Mammary microvascular endothelial cell (primary cell): ENCODE measurements around a stretch of chr7.

DNA sequence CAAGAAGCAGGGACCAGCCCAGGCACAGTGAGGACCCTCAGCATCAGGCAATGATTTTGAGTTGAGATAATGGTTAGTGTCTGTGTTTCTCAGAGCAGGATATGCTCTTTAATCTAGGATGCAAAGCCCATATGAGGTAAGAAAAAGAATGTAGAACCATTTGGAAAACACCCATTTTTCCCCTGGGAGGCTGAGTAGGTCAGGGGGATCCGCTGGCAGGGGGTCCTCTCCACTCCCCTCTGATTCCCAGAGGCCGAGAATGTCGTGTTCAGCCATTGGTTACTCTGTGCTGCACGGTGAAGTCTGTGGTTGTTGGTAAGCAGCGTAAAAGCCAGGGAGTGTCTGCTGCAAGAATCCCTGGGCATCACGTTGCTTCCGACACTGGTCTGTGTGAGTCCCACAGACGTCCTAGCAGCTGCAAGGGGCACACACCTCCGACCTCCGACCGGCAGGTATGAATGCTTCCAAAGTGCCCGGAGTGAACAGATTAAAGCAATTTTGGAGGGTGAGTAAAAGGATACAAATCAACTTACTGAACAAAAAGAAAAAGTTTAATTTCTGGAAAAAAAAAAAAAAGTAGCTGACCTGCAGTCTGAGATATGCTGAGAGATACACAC, 132.0 kb downstream of the DPP6 start:
- RAMPAGE, long total RNA, result no peak

- RAMPAGE, long total RNA, result no peak
Observed at GRCh38 chr7:154960055-154960261, 43.0 kb downstream of the PAXIP1 start.

- RAMPAGE, long total RNA, result no peak
Observed at GRCh38 chr7:155166565-155167134, 96.5 kb downstream of the HTR5A start.

GRCh38 chr7:155298107-155298687, 519 bp downstream of the INSIG1 start:
- RAMPAGE, long total RNA, result no peak

DNA sequence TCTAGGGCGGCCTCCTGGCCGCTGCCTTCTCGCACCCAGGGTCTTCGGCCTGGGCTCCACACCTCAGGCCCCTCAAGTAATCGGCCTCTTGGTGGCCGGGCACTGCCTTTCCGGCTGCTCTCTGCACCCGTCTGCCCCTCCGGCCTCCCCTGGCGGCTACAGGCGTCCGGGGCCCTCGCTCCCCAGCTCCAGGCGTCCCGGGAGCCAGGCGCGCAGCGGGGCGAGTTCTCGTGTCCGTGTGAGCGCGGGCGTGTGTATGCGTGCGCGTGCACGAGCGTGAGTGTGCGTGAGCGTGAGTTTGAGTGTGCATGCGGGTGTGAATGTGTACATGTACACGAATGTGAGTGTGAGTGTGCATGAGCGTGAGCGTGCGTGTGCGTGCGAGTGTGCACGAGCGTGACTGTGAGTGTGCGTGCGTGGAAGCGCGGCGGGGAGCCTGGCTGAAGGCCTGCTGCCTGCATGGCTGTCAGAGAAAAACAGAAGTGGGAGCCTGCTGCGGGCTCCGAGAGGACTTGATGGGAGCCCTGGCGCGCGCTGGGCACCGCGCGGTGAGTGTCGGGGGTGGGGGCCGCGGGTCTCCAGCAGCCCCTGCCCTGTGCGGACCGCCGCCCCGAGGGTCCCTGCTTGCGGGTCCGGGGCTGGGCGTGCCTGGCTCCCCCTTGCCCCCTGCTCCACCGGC, 76.0 kb upstream of the EN2 start:
- RAMPAGE, long total RNA, result no peak

GRCh38 chr7:155467532-155468243, 9.8 kb downstream of the EN2 start:
- RAMPAGE, long total RNA, result no peak

DNA sequence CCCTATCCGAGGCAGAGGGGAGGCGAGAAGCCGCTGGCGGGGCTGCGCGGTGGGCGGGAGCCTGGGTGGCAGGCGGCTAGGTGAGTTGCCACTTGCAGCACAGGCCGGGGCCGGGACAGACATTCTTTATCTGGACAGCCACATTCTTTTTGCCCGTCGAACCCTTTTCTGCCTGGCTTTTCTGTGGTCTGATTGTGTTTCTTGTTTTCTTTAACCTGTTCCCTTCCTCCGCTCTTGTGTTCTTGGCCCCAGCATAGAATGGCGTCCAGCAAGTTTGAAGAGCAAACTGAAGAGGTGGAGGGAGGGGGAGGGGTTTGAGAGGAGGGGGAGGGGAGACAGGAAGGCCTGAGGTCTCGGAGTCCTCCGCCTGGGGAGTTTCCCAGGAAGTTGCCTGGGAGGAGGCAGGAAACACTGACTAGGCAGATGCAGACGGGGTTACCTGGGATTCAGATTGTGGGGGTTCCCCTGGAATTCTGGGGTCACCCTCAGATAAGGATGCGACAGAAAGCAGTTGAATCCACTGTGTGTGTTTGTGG, 5.1 kb downstream of the SHH start:
- RAMPAGE, long total RNA, result no peak

GRCh38 chr7:155810040-155810836, 2.0 kb downstream of the SHH start:
- RAMPAGE, long total RNA, result no peak

- RAMPAGE, long total RNA, result no peak
Observed at GRCh38 chr7:155843941-155844732, 31.9 kb upstream of the SHH start.

DNA sequence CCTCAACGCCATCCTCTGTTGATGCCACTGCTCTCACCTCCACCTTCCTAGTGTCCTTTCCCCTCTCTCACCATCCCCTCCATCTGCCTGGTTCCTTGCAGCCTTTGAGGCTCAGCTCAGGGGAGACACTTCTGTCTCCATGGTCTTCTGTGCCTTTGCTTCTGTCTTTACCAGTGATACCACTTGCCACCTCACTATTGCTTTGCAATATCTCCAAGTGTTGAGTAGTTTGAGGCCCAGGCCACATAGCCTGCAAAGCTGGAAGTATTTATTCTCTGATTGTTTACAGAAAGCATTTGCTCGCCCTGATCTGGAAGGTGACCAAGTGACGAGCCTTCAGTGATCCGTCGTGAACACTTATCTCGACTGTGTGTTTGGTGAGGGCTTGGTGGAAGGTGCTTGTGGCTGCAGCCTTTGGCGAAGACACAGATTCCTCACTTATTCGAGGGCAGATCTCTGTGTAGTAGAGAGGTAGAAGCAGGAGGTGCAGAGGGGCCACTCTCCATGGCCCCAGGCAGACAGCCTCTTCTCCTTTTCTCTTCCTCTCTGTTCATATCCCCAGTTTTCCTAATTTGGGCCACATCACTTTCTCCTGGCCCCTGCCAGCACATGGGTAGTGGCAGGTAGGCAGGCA, 105.0 kb upstream of the SHH start:
- RAMPAGE, long total RNA, result no peak

GRCh38 chr7:156368052-156368499, 272.5 kb upstream of the RNF32 start:
- RAMPAGE, long total RNA, result no peak

GRCh38 chr7:156556001-156556535, 84.5 kb upstream of the RNF32 start:
- RAMPAGE, long total RNA, result no peak

DNA sequence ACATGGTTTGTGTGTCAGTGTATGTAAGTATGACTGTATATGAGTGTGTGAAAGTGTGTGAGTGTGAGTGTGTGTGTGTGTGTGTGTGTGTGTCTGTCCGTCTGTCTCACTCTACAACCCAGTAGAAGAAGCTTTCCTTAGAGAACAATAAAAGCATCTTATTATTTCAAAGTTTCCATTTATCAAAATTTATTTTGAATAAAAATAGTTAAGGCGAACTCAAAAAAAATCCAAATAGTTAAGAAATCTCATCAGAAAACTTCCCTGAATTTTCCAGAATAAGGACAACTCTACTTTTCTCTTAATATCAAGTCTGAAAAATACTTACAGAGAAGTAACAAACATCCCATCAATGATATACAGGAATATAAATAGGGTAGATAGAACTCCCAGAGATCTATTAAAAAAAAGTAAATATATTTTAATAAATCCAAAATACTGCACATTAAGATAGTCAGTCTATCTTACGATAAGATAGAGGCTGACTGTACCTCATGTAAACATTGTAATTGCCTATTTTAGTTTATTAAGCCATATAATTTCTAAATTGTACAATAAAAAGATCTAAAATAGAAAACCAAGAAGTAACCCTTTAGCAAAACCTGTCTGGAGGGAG, 122.3 kb downstream of the RNF32 start:
- RAMPAGE, long total RNA, result no peak

GRCh38 chr7:157040757-157041412, 30.4 kb upstream of the MNX1 start:
- RAMPAGE, long total RNA, result no peak

DNA sequence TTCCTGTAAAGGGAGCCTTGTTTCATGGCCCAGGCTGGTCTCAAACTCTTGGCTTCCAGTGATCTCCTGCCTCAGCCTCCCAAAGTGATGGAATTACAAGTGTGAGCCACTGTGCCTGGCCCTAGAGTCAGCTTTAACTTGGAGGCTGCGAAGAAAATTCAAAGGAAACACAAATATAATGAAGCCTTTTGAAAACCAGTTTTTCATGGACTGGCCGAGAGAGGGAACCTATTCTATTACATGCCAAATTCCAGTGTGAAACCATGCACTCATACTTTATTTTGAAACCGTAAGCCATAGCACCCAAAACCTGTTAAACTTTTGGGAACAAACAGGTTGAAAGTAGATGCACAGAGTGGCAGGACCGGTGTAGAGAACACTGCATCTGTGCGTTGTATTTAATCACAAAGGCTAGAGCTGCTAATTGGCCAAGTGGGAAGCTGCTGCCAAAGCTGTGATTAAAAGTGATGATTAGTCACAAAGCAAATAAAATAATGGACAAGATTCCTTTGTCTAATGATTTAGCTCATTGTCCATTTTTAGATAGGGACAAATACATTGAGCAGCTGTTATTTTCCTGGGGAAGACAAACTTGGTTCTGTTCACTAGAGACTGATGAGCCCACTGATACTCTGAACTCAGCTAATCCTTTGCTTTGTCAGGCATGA, 19.5 kb downstream of the UBE3C start:
- RAMPAGE, long total RNA, result no peak

DNA sequence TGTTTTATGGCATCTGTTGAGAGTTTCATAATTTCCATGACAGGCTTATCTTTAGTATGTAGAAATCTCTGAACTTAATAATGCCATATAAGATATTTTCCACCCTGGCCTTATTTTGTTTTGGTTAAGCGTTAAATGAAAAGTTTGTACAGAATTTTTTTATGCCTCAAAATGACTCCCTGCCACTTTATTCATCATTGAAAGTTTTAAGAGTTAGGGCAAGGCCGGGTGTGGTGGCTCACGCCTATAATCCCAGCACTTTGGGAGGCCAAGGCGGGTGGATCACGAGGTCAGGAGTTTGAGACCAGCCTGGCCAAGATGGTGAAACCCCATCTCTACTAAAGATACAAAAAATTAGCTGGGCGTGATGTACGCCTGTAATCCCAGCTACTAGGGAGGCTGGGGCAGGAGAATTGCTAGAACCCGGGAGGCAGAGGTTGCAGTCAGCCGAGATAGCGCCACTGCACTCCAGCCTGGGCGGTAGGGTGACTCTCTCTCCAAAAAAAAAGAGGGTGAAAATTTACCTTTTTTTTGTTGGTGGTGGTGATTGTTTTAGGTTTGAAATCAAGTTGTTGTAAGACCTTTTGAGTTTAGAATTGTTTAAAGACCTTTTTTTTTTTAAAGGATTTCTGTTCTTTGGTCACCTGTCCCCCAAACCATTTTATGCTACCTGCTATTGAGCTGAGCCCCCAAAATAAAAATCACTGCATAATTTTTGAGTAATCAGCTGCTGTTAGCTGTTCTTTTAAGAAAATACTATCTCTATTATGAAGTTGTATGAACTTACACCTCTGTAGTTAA, 71.2 kb downstream of the UBE3C start:
- RAMPAGE, long total RNA, result no peak

GRCh38 chr7:157263831-157264499, 72.8 kb upstream of the DNAJB6 start:
- RAMPAGE, long total RNA, result no peak

DNA sequence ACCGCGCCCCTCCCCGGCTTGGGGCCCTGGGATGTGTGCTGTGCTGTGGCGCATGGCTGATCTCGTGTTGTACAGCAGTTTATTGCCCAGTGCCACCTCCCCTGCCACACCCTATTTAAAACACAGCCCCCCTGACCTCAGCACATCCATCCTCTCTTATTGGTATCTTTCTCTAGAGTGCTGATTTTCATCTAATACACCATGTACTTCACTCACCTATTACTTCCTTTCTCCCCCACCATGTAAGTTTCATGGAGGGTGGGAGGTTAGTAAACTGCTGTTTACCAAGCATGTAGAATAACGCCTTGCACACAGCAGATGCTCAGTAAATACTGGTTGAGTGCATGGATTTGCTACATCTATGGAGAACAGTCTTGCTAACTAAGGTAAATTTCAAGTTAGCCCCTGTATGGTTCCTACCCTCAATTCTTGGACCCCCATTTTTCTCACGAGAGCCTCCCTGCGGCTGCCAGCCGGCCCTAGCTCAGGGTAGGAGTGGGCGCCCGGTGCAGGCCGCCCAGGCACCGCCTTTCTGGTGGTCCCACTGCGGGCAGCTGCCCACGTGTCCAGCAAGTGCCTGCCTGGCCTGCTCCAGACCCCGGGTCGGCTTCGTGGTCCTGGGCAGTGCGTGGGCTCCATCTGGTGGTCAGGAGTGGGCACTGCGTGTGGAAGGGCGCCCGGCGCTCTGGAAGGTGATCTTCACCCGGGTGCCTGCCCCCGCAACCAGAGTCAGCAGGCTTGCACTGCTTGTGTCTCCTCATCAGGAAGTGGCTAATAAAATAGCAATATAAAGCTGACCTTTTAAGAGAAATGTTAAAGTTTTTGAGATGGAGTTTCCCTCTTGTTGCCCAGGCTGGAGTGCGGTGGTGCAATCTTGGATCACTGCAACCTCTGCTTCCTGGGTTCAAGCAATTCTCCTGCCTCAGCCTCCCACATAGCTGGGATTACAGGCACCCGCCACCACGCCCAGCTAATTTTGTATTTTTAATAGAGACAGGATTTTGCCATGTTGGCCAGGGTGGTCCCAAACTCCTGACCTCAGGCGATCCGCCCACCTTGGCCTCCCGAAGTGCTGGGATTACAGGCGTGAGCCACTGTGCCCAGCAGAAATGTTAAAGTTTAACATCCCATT, 63.3 kb upstream of the DNAJB6 start:
- RAMPAGE, long total RNA, result no peak

GRCh38 chr7:157281178-157282014, 55.4 kb upstream of the DNAJB6 start:
- RAMPAGE, long total RNA, result no peak

- RAMPAGE, long total RNA, result no peak
Observed at GRCh38 chr7:157398300-157398802, 61.5 kb downstream of the DNAJB6 start.